Gastrocnemius medialis (tissue), 3 donors: ENCODE measurements around a stretch of chr15.

GRCh38 chr15:62464890-62465605 lies 74.7 kb downstream of the TLN2 start:
- PRO-cap, result no peak
- RAMPAGE, long total RNA, 3 experiments, result no peak in any of the 3 experiments

- PRO-cap, result no peak
- RAMPAGE, long total RNA, 3 experiments, result no peak in any of the 3 experiments
Measured at GRCh38 chr15:62558998-62559330, 168.6 kb downstream of the TLN2 start.

DNA sequence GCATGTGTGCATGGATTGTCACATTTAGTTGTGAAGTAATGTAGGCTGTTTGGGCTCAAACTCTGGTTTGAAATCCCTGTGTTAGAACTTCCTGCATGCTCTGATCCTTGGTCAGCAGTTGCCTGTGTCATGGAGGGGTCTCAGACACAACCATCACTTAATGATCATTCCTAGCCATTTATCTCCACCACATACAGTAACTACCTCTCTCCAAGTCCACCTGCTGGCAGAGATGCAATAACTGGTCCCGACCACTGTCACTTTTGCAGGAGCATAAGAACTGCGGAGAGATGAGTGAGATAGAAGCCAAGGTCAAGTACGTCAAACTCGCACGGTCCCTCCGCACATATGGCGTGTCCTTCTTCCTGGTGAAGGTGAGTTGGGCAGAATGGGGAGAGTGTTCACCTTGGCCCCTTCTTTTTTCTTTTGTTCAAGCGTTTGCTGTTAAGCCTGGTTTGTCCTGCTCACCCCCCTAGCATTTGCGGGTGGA lies 284.6 kb downstream of the TLN2 start:
- PRO-cap, result no peak
- RAMPAGE, long total RNA, 3 experiments, result no peak in any of the 3 experiments

GRCh38 chr15:62820429-62820763 lies 222.2 kb upstream of the TPM1 start:
- PRO-cap, result no peak
- RAMPAGE, long total RNA, 3 experiments, result no peak in any of the 3 experiments

- PRO-cap, result no peak
- RAMPAGE, long total RNA, 3 experiments, result no peak in any of the 3 experiments
Measured at GRCh38 chr15:62834737-62835281, 207.7 kb upstream of the TPM1 start.

DNA sequence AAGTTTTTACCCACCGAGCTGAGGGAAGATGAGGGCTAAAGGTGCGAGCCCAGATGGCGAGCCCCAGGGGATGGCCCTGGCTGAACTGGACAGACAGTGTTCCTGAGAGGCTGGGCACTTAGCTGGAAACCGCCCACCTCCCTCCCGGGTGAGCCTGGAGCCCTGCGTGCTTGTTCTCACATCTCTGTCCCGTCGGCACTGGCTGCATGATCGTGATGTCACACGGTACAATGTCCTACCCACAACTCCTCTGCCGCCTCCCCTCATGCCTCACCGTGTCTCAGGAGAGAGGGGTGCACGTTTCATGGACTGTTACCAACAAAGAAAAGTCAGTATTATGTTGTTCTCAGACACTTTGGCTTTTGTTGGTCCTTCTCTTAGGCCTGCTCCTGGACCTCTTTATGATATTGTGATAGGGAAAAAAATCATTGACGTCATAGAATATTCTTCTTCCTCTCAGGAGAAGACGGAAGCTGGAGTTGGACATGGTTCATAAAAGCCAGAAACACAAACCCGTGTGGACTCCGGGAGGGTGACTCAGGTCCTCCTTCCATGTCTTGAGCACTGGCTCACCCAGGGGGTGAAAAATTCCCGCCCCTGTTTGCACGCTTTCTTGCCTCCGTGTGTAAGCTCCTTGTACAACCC lies 201.9 kb upstream of the TPM1 start:
- PRO-cap, result no peak
- RAMPAGE, long total RNA, 3 experiments, result start-site peak on the plus strand in 1 of 3 experiments, centred at position 468 of the sequence, 6 reads per replicate

- PRO-cap, result no peak
- RAMPAGE, long total RNA, 3 experiments, result no peak in any of the 3 experiments
Measured at GRCh38 chr15:62887979-62888279, 154.6 kb upstream of the TPM1 start.

GRCh38 chr15:63041163-63041706 lies 1.3 kb upstream of the TPM1 start:
- PRO-cap, result no peak
- RAMPAGE, long total RNA, 3 experiments, result no peak in any of the 3 experiments

DNA sequence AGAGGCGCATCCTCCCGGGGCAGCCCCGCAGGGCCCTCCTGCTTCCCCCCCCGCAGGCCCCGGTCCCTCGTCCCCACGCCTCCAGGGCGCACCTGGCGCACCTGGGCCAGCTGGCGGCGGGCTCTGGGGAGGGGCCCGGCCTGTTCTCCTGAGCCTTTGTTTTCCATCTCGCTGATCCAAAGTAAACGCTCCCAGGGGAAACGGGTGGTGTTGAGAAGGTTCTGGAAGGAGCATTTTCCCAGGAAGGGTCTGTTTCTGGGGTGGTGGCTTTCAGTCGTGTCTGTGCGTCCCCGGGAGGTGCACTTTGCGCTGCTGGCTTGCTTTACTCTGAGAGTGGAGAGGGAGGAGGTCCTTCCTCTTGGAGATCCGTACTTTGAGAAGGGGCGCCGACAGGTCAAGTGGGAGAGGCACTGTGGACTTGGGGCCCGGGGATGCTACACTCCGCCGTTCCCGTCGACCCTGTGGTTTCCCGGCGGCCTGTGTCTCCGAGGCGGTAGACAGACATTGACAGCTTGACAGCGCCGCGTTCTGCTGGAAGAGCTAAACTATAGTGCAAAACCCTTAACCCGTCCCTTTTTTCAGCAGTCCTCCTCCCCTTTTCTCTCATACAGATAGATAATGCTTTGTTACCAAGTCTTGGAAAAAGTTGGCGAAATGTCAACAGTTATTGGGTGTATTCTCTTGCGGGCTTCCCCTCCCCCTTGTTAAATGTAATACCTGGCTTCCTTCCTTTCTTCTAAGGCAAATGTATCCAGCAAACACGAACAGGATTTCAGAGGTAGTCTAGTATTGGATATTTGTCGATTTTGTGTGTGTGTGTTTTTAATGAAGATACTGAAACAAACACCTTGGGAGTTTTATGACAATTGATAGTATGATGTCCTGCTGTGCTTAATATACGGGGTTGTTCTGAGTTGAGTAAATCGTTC lies 6.5 kb downstream of the TPM1 start:
- PRO-cap, result bidirectional peak, plus-strand start at position 739 of the sequence, minus-strand start at position 530 of the sequence
- RAMPAGE, long total RNA, 3 experiments, result start-site peak on the minus strand in 1 of 3 experiments, centred at position 586 of the sequence, 12 reads per replicate

DNA sequence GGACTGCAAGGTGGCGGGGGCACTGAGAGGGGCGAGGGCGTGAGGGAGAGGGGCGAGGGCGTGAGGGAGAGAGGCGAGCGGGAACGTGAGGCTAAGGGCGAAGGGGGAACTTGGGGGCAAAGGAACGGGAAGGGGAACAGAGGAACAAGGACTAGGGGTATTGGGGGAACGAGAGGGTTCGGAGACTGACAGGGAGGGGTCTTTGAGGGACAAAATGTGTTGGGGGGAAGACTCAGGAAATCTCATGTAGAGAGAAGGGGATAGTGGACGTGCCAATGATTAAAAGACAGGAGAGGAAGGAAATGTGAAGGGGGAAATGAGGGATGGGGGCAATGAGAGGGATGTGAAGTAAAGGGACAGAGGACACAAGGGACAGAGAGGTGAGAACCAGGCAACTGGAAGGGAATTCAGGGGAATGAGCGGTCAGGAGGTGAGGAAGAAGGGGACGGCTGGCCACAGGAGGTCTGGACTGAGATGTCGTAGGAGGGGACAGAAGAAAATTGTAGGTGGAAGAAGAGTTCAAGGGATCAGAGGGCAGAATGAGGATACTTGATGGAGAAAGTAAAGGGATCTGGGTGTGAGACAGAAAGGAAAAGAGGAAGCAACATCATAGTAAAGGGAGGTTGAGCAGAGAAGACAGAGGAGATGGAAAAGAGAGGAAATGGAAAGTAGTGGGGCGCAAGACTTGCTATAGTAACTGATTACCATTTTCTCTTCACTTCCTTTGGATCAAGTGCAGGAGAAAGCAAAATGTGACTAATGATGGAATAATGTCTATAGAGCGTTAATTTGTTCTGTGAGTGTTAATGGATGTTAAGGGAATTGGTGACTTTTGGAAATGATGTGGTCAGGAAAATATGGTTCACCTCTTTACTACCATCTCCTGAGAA lies 695 bp downstream of the RAB8B start:
- PRO-cap, result no peak
- RAMPAGE, long total RNA, 3 experiments, result no peak in any of the 3 experiments

- PRO-cap, result no peak
- RAMPAGE, long total RNA, 3 experiments, result no peak in any of the 3 experiments
Measured at GRCh38 chr15:63256694-63257056, 20.7 kb upstream of the APH1B start.

DNA sequence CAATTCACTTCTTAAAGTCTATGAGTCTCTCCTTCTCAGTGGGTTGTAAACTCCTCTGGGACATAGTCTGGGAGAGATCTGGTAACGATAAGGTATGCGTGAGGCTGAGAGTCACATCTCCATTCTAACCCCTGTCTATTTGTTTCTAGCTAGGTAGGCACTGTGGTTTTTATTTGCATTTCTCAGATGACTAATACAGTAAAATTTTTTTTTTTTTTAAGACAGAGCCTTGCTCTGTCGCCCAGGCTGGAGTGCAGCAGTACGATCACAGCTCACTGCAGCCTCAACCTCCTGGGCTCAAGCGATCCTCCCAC lies 7.4 kb upstream of the USP3 start:
- PRO-cap, result no peak
- RAMPAGE, long total RNA, 3 experiments, result no peak in any of the 3 experiments

DNA sequence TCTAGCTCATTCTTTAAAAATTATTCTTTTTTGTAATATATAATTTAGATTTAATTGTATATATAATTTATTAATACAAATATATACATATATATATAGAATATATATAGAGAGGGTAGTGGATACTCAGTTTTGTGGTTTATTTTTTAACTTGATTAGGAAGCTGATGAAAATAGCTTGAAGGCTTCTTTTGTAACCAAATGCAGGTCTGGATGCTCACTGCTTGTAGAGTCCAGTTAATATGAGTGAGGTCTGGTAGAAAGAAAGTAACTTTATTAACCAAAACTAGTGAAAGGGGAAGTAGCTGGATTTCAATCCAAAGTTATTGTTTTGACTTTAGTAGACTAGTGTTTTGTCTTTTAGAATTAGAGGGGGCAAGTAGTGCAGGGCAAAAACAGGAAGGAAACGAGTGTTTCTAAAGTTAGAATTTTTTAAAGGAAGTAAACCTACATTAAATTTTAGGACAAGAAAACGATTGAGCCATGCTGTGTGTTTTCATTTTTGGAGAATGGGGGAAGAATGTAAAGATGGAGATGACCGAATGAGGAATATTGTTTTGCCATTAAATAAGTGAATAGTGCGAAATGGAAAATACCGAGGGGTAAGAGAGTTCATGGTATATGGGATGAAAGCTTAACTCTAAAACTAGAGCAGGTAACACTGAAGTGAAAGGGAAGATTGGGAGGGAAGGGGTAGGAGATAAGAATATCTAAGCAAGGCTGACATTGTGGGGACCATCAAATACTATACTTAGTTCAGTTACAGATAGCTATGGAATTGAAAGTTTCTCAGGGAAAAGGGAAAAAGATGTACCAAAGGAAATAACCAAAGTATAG lies 40.0 kb downstream of the USP3 start:
- PRO-cap, result no peak
- RAMPAGE, long total RNA, 3 experiments, result no peak in any of the 3 experiments

DNA sequence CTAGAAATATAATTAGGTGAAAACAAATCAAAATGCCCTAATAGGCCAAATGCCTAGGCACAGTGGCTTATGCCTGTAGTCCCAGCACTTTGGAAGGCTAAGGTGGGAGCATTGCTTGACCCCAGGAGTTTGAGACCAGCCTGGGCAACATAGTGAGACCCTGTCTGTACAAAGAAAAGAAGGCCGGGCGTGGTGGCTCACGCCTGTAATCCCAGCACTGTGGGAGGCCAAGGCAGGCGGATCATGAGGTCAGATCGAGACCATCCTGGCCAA lies 20.0 kb upstream of the FBXL22 start:
- PRO-cap, result no peak
- RAMPAGE, long total RNA, 3 experiments, result no peak in any of the 3 experiments

DNA sequence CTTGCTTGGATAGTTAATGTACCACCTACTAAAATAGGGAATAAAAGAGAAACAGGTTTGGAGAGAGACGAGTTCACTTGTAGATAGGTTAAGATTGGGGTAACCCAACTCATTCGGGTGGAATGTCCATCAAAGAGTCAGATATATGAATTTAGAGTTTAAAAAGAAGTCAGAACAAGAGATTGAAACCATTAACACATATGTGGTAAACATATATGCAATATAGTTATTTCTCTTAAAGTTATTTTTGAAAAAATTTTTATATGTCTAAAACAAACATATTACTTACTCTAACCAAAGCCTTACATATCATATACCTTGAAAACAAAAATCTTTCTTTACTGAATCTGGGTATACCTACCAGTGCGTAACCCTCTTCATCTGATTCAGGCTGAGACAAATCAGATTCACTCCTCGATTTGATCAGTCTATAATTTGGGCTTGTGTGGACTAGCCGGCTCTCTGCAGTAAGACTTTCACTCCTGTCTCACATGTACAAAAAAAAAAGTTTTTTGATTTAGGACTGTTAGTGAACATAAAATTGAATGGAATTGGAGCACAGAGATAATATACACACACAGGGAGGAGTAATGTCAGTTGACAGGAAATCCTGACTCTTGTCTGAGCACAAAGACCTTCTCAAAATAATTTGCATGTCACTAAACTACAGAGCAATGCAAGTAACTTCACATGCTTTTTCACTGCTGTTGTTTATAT lies 115.4 kb downstream of the FBXL22 start:
- PRO-cap, result no peak
- RAMPAGE, long total RNA, 3 experiments, result no peak in any of the 3 experiments

DNA sequence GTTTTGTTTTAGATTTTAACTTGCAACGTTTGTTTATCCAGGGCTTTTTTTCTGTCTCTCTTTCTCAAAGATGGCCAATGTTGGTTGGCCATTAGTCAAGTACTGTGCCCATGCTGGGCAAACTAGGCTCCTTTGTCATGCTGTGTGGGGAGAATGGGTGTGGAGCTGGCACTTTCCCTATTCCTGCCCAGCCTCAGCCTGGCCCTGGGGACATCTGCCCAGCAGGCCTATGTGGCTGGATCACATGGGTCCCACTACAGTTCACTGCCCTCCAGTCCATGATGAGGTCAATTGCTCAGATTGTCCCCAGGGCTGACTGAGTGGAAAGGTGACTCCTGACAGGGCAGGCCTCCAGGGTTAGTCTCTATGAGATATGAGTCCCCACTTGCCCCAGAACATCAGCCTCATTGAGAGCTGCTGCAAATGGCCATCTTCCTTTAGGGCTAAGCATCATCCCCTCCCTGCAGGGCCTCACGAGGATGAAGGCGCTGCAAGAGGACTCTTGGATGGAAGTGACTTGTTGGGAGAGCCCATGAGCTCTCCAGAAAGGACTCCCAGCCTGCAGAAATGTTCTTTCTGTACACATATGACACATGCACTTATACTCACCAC lies 54.5 kb upstream of the HERC1 start:
- PRO-cap, result no peak
- RAMPAGE, long total RNA, 3 experiments, result no peak in any of the 3 experiments

DNA sequence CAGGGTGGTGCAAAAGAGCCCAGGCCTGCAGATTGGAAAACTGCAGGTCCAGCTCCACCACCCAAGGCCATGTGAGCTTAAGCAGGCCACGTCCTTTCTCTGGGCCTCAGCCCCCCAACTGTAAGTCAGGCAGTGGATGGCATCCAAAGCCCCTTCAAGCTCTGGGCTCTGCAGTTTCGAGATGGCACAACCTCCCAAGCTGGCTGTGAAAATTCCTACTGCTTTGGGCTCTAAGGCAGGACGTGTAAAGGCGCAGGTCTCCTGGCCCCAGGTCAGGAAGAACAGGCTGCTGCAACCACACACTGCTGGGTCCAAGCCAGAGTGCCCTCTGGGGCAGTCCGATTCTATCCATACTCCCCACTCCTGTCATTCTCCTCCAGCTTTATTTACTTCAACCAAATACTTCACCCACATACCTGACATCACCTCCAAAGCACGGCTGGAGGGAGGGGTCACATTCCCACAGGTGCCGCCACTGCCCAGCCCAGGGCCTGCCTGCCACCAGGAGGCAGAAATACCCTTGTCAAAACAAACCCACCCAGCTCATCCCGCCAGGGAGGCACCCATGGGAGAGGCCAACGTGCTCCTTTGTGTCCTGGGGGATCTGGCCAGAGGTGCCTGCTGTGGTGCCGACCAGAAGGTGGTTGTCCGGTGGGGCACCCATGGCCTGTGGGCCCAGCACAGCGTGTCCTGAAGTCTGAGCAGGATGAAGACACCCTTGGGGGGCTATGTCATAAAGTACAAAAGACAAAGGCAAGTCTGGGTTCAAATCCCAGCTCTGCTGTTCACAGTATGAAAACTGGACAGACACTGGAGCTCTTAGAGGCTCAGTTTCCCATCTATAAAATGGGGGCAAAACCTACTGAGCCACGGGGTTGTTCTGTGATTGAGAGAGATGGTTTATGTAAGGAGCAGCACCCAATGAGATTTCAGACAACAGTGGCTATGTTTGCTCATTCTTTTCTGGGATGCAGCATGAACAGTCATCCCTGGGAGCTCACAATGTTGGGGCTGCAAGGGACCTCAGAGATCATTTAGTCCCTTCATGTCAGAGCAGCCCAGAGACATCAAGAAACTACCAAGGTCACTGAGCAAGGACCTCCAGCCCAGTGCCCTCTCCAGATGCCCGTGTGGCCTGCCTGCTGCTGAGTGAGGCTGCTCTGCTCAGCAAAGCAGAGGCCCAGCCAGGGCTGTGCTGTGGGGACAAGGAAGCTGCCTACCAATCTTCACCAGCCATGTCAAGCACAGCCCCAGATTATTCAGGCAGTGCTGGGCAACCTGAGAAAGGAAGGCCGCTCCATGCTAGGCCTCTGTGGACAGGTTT lies 100.2 kb downstream of the DAPK2 start:
- PRO-cap, result no peak
- RAMPAGE, long total RNA, 3 experiments, result no peak in any of the 3 experiments

DNA sequence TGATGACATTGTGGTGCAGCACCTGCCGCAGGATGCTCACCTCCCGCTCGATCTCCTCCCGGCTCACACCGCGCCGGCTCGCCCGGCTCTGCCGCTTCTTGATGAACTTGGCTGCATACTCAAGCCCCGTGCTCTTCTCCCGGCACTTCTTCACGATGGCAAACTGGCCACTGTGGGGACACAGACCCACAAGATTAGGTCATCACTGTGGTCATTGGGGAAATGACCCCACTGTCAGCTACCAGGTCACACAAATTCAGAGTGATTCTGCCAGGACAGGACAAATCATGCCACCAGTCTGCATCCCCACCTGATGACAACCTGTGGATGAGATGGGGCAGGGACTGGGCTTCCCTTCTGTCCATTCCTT lies 62.7 kb downstream of the DAPK2 start:
- PRO-cap, result no peak
- RAMPAGE, long total RNA, 3 experiments, result no peak in any of the 3 experiments

GRCh38 chr15:64006584-64007259 lies 39.6 kb downstream of the DAPK2 start:
- PRO-cap, result no peak
- RAMPAGE, long total RNA, 3 experiments, result no peak in any of the 3 experiments

- PRO-cap, result bidirectional peak, plus-strand start at chr15:64020024, minus-strand start at chr15:64019905
- RAMPAGE, long total RNA, 3 experiments, result no peak in any of the 3 experiments
Measured at GRCh38 chr15:64019625-64020405, 26.5 kb downstream of the DAPK2 start.